A172 (cell line): ENCODE data around the genes NFU1, MXD1 and C2orf42.

DNA sequence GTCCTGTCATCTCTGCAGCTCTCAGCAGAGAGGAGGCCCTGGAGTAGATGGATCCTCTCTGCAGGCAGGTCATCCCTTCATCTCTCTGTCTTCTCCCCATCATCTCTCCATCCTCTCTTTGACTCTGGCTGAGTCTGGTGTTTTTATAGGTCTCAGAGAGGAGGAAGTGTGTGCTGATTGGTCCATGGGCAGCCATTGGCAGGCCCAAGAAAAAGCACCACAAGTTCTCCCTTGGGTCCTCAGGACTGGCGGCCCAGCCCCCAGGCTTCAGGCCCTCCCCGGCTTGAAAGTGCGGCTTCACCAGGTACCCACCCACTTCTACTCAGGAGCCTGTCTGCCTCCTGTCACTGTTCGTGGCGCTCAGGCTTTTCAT is 34.5 kb downstream of the FBXO48 start:
- RAMPAGE, long total RNA, result no peak

DNA sequence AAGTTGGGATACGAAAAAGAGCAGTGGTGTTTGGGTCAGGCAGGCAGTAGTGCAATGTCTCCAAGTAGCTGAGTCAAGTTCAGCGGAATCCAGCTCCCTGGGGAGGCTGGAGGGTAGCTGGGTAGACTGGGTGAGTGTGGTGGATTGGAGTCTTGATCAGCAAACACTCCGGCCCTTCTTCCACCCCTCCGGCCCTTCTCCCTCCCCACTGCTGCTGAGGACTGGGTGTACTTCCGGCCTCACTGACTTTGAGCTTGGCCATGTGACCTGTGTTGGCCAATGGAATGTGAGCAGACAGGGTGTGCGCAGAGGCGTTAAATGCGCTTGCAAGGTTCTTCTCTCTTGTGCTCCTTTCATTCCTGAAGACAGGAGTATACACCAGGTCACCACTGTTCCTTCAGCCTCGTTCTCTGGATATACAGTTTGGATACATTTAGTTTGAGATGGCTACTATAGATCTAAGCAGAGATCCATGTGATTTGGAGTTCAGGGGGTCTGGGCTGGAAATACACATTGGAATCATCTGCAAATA is 2.1 kb upstream of the ARHGAP25 start:
- RAMPAGE, long total RNA, result no peak

DNA sequence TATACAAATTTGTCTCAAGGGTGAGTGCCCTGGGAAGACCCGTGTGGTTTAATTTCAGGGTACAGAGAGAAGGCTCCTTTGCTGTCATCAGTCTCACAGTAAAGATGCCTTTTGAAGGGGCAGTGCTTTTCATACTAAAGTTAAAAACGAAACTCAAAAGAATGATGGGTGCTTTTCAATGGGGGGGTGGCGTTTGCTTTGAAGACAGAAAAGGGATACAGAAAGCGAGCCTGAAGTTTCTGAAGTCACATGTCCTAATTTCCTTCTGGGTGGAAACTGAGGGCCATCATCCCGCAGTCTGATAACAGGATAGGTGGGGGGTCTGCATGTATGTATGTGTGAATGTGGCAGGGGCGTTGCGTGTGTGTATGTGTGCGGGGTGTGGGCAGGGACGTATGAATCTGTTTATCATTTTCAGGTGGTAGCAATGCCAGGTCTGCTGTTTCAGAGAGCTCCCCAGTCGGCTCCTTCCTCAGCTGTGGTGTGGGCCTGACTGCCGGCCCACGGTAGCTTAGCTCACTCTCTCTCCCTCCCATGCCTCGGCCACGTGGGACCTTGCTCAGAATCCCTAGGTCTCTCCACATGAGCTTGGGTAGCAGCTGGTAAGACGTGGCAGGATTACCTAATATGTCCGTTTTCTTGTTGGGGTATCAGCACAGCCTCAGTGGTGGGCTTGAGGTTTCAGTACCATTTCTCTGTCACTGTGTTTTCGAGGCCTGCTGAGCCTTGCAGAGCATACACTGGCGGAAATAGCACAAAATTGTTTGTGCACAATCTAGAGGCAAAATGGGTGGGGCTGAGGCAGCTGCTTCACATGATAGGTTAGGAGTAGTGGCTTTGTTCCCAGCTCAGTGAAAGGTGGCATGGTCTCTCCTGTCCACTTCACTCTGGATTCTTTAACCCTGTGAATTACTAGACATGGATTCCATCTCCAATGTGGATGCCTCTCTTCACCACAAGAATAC is 32.8 kb downstream of the ARHGAP25 start:
- RAMPAGE, long total RNA, result no peak

DNA sequence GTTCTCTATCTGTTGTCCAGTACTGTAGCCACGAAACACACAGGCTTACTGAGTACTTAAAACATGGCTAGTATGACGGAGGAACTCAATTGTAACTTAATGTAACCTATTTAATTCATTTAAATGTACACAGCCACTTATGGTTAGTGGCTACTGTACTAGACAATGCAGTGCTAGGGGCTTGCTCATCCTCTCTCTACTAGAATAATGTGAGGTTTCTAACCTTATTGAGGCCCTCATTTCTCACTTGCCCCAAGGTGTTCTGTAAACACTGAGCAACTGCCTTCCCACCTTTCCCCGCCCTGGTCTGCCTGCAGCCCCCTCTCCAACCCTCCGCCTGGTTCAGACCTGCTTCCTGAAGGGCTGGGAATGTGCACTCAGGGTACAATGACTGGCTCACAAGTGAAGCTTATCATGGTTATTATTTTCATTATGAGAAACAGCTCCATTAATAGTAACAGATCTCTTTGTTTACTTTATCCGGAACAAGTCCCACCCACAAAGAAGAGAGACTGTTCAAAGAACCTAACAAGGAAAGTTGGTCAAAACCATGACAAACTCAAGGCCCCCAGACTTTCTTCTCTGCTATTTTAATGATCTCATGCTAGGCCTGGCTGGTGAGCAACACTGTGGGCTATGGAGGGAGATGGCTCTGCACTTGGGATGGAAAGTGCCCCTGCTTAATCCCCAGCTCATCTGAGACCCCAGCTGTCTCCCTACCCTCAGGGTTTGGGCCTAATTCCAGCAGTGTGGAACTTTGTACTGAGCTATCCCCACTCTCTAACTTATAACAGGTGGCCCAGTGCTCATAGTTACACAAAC is 36.6 kb downstream of the ARHGAP25 start:
- RAMPAGE, long total RNA, result no peak

GRCh38 chr2:69016760-69017659 is 4.0 kb downstream of the ANTXR1 start:
- RAMPAGE, long total RNA, result no peak

DNA sequence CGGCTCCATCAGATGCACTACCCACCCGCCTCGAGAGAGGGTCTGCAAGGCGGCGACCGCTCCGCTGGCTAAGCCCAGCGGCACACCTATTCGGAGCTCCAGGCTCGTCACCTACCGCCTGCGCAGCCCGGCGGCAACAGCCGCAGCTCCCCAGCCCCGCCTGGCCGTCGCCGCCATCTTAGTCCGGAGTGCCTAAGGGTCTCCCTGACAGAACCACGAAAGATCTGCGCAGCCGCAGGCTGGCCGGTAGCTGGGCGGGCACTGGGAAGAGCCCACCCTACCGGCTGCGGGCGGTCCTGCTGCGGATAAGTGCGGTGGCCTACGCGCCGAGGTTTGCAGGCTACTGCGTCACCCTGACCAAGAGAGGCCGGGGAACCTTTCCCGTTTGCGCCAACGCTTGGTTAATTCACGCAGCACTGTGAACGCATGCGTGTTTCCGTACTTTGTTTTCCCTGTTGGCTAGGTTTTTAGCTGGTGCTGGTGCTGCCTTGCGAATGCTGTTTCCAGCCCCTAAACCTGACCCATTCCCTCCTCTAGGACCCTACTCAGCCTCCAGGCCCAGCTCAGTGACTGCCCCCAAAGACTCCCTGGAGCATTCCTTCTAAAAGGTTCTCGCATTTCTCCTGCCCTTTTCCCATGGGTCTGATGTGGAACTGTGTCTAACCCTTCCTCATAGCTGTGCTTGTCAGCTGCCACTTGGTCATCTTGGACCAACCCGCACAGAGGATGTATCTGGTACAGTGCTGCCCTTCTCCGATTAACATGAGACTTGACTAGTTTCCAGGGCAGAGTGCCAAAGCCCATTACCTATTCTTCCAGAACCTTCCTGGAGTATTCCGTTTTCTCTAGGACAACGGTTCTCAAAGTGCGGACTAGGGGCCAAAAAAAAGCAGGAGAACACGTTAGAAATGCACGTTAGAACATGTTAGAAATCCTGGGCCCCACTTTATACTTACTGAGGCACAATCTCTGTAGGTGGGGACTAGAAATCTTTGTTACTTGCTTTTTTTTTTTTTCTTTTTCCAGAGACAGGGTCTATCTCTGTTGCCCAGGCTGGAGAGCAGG is at the start of gene NFU1:
NFU1 (minus strand) TSS at position 190 of the 1,065 bp plus-strand sequence.
- RAMPAGE, long total RNA, result start-site peak on the minus strand centred at position 198 of the sequence, 27 bp wide, 350 and 27 reads in 2 replicates

DNA sequence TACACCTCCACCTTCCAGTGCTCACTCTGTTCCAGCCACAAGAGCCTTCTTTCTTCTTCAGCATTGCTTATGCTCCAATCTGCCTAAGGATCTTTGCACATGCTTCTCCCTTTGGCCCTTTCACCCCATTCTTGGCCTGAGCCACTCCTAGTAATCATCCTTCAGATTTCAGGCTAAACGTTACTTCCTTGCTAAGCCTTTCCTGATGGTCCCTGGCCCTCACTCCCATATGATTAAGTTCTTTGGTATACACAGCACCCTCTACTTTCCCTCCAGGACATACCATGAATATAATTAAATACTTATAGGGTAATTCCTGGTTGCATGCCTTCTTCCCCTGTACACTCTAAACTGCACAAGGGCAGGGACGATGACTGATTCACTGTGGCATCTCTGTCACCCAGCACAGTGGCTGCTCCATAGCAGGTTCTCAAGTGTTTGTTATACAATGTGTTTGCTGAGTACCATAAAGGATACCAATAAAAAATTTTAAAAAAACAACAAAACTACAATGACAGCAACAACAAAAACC is 76.4 kb downstream of the AAK1 start:
- RAMPAGE, long total RNA, result no peak

- RAMPAGE, long total RNA, result no peak
Measured at GRCh38 chr2:69576706-69577355, 66.7 kb downstream of the AAK1 start.

GRCh38 chr2:69902203-69902910 is 8.6 kb downstream of the SNRNP27 start:
- RAMPAGE, long total RNA, result no peak

DNA sequence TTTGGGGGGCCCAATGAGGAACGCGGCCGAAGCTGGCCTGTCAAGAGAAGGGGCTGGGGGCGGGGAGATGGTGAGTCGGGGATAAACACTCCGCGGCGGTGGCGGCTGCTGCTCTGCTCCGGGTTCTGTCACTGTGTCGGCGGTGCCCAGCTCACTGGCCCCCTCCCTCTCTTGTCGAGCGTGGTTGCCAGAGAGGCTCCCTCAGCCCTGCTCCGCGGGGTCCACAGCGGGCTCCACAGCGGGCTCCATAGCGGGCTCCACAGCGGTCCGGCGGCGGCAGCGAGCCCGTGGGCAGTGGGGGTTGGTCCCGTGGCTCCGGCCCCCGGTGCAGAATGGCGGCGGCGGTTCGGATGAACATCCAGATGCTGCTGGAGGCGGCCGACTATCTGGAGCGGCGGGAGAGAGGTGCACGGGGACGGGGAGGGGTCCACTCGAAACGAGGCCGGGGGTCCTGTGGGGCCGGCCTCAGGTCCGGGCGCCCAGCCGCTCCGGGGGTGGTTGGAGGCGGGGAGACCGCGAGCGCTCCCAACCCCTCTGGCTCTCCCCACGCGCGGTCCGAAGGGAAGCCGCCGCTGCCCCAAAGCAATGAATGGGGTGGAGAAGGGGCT is at the start of gene MXD1:
MXD1 (plus strand) TSS at position 111 of the 608 bp plus-strand sequence.
- RAMPAGE, long total RNA, result no peak

- RAMPAGE, long total RNA, result no peak
Measured at GRCh38 chr2:69930044-69931068, 15.4 kb downstream of the MXD1 start.

DNA sequence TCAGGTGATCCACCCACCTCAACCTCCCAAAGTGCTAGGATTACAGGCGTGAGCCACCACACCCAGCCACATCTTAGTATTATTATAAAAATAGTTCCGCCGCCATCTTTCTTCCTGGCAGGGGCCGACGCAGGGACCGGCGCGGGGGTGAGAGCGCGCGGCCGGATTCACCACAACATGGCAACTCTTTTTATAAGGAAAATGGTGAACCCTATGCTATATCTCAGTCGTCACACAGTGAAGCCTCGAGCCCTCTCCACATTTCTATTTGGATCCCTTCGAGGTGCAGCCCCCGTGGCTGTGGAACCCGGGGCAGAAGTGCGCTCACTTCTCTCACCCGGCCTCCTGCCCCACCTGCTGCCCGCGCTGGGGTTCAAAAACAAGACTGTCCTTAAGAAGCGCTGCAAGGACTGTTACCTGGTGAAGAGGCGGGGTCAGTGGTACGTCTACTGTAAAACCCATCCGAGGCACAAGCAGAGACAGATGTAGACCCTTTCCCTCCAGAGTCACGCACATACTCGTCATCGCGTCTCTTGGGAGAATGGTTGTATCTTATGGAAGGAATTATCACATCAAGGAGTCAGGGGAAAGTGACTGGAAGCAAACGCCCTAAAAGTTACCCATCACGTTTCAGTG is 15.2 kb downstream of the PCBP1 start:
- RAMPAGE, long total RNA, result no peak

DNA sequence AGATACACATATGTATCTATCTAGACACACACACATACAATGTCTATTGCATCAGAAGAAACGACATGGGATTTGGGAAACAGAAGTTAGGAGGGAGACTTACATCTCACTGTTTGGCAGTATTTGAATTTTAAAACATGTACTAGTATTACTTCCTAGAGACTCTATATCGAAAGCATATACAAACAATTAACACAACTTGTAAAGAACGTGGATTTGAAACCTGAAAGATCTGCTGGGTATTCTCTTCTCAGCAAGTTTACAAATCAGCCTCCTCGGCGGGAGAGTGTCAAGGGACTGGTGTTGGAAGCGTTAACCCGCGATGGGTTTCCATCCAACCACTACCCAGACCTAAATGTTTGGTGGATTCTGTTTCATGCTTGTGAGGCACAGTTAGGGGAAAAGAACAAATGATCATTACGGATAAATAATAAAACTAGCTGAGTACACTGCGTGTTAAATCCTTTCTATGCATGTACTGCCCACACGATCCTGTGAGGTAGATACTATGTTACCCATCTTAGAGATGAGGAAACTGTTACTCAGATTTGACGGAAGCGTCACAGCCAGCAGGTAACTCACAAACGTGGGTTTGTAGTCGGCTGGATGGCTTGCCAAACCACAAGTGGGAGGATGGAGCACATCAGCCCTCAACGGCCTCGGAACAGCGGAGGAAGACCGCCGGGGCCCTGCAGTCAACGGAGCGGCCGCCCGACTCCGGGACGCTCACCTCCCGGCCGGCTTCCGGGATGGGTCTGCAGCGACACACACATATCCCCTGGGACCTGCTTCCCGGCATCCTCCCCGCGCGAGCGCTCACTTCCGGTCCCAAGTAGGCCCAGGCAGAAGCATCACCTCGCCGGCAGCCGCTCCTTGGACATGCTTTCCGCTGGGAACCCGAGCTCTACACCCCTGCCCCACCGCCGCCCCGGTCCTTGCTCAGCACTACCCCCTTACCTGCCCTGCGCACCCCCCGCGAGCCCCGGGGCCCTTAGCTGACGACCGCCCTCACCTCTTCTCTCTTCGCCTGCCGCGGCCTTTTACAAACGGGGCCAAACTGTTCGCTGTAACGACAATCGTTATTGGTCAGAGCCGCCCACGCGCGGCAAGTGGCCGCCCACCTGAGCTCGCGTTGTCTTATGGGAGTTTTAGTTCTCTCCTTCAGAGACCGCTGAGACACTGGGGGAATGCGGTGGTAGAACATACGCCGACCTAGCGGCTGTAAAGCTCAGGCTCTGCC is at the start of gene C2orf42:
C2orf42 (minus strand) TSS at position 1,059 of the 1,240 bp plus-strand sequence.
- RAMPAGE, long total RNA, result no peak

DNA sequence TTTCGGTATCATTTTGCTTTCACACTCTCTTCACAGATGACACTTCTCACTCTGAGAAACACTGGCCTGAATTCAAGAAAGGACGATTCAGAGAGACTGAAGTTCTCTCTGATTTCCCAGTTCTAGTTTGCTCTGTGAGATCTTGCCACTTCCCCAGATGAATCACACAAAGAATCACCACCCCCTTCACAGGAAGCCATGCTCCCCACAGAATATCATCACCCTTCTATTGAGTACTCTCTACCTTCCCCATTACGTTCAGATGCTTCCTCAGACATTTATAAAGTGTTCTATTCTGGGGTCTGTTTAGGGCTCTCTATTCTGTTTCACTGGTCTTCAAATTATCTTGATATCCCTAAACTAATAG is 16.1 kb upstream of the CD207 start:
- RAMPAGE, long total RNA, result no peak

DNA sequence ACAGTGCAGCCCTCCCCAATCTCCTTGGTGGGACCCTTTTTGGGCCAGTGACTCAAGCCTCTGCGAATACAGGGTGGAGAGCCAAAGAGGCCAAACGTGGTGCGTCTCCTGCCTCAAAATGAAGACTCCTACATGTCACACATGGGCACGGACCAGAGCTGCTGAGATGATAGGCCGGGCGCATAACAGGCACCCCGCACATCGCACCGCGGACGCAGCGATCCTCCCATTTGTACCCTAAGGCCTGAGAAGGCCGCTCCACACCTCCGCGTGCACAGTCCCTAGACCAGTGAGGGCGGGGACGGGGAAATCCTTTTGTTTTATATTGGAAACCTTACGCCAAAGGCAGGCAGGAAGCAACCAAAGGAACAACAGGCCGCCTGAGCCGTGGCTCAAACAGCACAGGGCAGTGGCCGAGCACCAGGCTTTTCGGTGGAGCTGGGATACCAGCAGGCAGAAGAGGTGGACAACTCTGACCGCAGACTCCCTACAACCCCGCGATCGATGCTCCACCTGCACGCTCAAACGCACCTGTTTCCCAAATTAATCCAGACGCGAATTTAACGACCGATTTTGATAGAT is 3.6 kb downstream of the VAX2 start:
- RAMPAGE, long total RNA, result no peak

- RAMPAGE, long total RNA, result no peak
Measured at GRCh38 chr2:70921952-70922360, 13.7 kb upstream of the ATP6V1B1 start.

- RAMPAGE, long total RNA, result no peak
Measured at GRCh38 chr2:71068748-71069231, 342 bp downstream of the NAGK start.

DNA sequence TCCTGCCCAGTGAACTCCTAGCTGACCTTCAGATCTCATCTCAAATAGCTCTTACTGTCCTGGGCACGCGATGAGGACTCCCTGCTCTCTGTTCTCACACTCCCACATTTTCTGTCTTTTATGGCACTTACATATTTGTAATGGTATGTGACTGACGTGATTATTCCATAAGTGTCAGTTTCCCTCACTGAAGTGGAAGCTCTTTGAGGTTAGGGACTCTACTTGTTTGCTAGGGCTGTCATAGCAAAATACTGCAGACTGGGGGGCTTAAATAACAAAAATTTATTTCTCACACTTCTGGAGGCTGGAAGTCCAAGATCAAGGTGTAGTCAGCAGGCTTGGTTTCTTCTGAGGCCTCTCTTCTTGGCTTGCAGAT is 14.7 kb upstream of the DYSF start:
- RAMPAGE, long total RNA, result no peak

- RAMPAGE, long total RNA, result no peak
Measured at GRCh38 chr2:71455223-71456217, 11.0 kb upstream of the DYSF start.

DNA sequence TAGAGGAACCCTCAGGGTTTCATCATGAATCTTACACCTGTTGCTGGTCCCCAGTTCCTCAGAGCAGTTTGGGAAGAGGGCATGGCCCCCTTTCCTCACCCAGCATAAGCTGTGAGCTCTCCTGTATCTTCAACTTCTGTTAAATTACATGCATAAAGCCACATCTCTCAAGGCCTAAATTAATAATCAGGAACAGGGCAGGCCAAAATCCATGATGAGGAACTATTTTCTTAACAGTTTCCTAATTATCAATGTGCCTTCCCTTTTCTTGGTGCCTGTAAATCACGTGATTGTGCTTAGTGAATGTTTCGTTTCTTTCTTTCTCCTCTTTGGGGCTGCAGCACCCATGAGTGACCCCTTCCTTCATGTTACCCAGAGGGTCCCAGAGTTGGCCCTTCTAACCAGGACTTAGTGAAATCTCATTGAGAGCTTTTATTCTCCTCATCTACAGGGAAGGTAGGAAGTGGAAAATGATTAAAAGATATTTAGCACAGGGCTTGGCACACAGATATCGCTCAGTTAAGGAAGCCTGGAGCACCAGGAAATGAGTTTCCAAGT is 7.9 kb downstream of the DYSF start:
- RAMPAGE, long total RNA, result no peak